ENCODE measurements around a stretch of chr3.

GRCh38 chr3:101632154-101633651 lies 44.2 kb downstream of the ZBTB11 start:
- PRO-cap, 2 experiments: no peak in any of the 2 experiments

- PRO-cap, 2 experiments: no peak in any of the 2 experiments
Measured at GRCh38 chr3:101691958-101692356, 5.4 kb upstream of the RPL24 start.

GRCh38 chr3:101822193-101822967 lies 26.9 kb upstream of the NFKBIZ start:
- PRO-cap, 2 experiments: no peak in any of the 2 experiments

DNA sequence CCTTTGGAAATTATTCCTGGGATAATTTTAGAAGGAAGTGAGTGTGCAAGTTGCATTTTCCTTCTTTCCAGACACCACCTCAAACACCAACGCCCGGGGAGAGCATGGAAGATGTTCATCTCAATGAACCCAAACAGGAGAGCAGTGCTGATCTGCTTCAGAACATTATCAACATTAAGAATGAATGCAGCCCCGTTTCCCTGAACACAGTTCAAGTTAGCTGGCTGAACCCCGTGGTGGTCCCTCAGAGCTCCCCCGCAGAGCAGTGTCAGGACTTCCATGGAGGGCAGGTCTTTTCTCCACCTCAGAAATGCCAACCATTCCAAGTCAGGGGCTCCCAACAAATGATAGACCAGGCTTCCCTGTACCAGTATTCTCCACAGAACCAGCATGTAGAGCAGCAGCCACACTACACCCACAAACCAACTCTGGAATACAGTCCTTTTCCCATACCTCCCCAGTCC lies 3.7 kb downstream of the NFKBIZ start:
- PRO-cap, 2 experiments: no peak in any of the 2 experiments

GRCh38 chr3:101854021-101854380 lies 4.7 kb downstream of the NFKBIZ start:
- PRO-cap, 2 experiments: no peak in any of the 2 experiments

GRCh38 chr3:101857753-101858120 lies 8.4 kb downstream of the NFKBIZ start:
- PRO-cap, 2 experiments: no peak in any of the 2 experiments

GRCh38 chr3:101878477-101879011 lies 29.2 kb downstream of the NFKBIZ start:
- PRO-cap, 2 experiments: no peak in any of the 2 experiments

DNA sequence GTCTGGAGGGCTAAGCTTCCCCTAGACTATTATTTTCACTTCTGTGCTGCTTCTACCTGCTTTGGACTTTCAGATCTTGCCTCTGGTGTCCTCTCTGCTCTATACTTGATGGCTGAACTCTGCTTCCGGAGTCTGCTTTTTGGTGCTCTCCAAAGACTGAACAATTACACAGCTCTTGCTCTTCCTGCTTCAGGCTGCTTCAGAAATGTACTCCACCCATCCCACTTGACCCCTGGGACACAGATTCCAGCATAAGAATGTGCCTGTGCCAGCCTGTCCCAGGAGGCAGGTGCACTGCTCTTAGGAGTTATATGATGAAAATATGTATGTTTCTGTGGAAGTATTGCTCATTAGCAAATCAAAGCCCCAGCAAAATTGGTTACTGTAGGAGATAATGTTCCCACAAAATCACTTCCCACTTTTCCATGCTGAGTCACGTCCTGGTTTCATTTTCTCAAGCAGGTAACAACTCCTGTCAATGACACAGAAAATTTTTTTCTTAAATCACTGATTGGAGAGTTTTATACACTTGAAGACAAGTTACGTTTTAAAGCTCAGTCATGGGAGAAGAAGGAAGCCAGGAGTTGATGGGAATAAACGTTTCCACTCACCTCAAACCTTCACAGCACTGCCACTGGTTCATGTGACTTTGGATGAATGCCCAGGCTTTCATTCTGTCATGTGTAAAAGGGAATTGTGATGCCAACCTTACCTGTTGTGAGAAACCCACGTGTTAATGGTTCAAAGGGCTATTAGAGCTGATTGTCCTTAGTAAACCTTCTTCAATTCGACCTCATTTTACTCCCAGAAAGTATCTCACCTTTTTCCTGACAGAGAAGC lies 239.4 kb upstream of the ZPLD1 start:
- PRO-cap, 2 experiments: no peak in any of the 2 experiments

DNA sequence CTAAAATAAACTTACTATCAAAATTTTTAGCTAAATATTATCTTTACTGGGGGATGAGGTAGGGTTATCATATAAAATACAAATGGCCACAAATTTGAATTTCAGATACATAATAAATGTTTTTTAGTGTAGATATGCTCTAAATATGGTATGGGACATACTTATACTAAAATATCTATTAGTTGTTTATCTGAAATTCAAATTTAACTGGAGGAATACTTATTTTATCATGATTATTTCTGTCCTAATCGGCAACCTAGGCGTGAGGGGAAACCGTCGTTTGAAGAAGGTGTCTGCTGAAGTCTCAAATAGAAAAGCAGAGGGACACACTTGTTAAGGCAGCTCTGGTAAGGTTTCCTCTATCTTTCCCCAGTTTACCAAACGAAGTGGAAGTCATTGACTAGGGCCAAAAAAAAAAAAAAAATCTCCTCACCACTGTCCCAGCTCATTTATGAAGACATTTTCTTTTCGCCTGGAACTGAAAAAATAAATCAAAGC lies 238.4 kb downstream of the ZPLD1 start:
- PRO-cap, 2 experiments: no peak in any of the 2 experiments

DNA sequence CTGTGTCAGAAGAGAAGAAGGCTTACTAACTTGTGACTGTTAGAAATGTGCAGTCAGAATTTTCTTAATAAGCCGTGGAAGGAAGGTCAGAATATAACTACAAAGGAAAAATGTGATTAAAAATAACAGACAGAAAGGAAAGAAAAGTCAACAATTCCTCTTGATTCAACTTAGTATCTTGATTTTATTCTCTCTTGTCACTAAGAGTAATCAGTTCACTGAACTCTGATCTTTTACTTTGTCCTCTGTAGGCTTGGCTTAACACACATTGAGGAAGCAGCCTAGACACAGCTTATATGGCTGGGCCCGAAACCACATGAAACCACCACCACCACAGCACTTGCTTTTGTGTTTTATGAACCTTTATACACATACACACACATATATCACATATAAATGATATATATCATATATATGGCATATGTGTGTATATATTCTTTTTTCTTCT lies 1233.7 kb upstream of the ALCAM start:
- PRO-cap, 2 experiments: no peak in any of the 2 experiments

GRCh38 chr3:105364967-105365252 lies 1.8 kb upstream of the ALCAM start:
- PRO-cap, 2 experiments: no peak in any of the 2 experiments

DNA sequence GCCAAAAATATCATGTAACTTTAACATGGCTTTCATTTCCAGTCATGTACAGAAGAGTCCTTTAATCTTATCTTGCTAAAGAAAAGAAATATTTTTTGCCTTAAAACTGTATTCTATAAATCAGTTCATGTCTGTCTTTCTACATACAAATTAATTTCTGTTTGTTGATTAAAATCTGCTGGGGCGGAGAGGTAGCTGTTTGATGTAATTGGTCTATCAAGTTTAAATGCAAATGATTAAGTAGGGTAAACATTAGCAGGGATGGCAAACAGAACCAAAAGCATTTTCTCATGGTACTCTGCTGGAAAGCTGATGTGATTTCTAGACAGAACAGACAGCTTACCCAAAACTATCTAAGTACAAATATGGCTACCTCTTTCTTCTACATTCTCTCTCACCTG lies 132.8 kb downstream of the ALCAM start:
- PRO-cap, 2 experiments: no peak in any of the 2 experiments

- PRO-cap, 2 experiments: no peak in any of the 2 experiments
Measured at GRCh38 chr3:105798736-105799061, 70.1 kb downstream of the CBLB start.

GRCh38 chr3:105906589-105907043 lies 37.8 kb upstream of the CBLB start:
- PRO-cap, 2 experiments: no peak in any of the 2 experiments

DNA sequence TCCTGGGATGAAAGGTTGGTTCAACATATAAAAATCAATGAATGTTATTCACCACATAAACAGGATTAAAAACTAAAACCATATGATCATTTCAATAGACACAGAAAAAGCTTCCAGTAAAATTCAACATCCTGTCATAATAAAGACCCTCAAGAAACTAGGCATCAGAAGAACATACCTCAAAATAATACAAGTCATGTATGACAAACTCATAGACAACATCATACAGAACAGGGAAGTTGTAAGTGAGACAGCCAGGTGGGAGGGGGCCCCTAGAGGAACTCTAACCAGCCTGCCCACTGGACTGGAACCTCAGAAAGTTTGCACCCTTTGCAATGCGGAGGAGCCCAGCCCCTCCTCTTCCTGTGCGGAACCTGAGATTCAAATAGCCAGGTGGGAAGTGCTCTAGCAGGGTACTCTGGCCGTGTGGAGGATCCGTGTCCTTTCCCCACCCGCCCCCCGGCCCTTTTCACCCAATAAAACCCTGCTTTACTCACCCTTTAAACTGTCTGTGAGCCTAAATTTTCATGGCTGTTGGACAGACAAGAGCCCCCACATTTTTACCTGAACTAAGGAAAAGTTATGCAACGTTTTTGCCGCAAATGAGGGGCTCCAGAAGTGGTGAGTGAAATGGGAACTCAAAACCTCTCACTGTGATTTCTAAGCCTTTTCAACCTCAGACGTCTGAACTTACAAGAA lies 387.1 kb upstream of the CBLB start:
- PRO-cap, 2 experiments: no peak in any of the 2 experiments

DNA sequence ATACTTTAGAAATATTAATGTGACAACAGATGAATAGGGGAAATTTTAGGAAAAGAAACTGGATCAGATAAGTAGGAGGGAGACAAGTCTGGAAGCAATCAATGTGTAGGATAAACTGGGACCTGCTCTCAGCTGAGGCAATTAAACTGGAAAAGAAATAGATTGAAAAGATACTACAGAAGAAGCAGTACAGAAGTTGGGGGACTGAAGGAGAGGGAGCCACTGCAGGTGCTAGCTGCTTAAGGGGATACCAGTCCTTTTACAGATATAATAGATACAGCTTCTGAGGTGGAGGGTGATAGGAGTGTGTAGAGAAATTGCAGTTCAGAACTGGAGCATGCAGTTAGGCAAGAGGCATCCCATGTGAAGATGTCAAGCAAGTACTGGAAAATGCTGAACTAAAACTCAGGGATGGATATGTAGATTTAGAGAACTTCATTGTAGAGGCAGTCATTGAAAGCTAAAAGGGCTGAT lies 36.5 kb downstream of the BBX start:
- PRO-cap, 2 experiments: no peak in any of the 2 experiments

GRCh38 chr3:108046378-108046844 lies 44.4 kb downstream of the CD47 start:
- PRO-cap, 2 experiments: no peak in any of the 2 experiments

GRCh38 chr3:108149958-108150631 lies 59.3 kb upstream of the CD47 start:
- PRO-cap, 2 experiments: no peak in any of the 2 experiments

- PRO-cap, 2 experiments: no peak in any of the 2 experiments
Measured at GRCh38 chr3:108219301-108219777, 2.9 kb downstream of the IFT57 start.

- PRO-cap, 2 experiments: no peak in any of the 2 experiments
Measured at GRCh38 chr3:108222755-108223135, 521 bp upstream of the IFT57 start.

All from right ventricle myocardium (tissue), 1 donor.